ENCODE results near the gene MAGEC3.

DNA sequence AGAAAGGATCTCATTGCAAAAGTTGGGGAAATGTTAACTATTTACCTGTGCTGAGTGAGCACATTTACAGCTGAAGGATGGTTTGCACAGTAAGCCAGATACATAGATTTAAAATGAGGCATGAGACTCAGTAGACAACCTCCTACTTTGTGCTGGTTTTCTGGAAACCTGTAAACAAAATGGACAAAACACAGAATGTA is 58.8 kb downstream of the CD40LG start:
- PRO-cap: no peak

DNA sequence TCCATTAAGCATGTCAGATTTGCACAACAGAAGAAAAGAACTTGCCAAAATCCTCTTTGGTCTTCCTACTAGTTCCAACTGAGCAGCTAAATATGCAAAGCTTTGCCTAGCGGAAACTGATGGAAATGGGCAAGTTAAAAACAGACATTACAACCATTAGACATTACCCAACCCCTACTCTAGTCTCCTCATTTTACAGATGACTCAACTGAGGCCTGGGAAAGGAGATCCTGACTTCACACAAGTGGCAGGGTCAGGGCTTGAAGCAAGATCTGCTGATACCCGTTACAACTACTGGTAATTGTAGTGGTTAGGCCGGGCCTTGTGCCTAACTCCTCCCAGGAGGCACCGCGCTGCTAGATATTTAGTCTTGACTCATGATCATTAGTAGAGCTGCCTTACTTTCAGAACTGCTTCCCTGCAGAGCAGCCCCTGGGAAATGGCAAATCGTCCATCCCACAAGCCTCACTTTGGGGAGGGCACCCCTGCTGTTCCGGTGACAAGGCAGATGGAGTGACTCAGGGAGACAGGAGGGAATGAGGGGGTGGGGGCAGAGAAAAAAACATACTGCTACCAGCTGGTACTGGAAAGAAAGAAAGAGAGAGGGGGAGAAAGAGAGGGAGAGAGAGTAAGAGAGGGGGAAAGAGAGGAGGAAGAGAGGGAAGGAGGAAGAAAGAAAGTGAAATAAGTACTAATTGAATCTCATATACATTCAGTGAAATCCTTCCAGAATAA is 12.2 kb downstream of the ARHGEF6 start:
- PRO-cap: bidirectional peak, plus-strand start at position 401 of the sequence, minus-strand start at position 274 of the sequence

DNA sequence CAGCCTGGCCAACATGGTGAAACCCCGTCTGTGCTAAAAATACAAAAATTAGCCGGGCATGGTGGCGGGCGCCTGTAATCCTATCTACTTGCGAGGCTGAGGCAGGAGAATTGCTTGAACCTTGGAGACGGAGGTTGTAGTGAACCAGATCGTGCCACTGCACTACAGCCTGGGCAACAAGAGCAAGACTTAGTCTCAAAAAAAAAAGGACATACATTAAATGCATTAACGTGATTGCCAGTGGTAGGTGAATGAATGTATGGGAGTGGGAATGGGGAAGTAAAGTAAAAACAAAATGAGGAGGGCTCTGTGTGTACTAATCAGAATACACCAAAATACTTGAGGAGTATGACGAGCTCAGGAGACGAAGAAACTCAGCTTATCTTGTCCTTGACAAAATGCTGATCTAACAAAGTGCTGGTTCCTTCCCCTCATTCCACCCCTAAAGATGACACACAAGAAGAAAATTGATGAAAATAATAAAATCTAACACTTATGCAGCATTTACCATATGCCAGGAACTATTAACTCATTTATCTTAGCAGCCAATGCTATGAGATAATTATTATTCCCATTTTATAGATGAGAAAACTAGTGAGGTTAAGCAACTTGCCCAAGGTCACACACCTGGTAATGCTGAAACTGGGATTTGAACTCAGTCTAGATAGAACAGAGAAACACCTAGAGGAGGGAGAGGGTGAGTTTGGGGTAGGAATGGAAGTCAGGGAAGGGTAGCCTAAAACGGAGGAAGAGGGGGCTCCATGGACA is 18.9 kb downstream of the RBMX start:
- PRO-cap: no peak

DNA sequence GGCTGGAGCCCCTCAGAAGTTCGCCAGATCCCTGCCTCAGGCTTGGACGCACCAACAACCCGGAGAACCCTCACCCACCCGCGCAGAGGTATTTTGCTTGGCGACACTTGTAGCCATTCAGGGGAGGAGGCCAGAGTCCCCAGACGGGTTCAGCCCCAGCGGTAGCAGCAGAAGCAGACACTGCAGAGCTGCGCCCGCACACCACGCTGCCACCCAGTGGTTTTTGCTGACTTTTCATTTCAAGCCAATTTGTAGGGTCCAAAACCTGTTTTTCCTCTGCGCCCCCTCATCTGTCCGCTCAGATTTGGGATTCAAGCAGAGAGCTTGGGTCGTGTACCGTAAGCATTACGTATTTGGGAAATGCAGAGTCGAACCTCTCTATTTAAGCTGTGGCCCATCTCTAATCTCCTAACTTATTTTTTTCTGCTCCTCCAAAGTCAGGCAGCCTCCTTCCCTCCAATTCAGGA is 571 bp upstream of the FGF13 start:
- PRO-cap: no peak

DNA sequence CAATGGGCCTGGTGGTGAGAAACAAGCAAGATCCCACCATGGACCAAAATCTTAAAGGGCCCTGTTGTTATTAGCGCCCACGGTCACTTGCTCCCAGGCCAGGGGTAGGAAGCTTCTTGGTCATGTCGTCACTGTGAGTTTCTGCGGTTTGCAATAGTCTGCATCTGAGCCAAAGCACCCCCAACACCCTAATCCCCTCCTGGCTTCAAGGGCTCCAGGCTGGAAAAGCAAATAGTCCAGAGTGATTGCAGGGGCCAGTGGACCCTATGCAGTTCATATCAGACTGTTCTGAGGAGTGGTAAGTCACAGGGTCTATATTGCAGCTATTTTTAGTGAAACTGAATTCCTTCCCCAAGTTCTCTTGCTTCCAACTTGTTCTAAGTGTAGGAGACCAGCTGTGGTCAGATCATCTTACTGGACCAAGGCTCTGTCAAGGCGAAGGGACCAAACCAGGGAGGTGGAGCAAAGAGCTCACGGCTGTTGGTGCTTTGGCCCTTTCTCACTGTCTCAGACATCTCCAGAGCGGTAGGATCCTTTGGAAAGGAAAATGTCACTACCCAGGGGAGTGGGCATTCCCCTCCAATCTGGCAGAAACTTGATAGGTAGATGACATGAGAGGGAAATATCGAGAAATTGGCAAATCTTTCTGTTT is 307.8 kb upstream of the F9 start:
- PRO-cap: no peak

- PRO-cap: no peak
Observed at GRCh38 chrX:139341893-139342269, 188.7 kb upstream of the F9 start.

GRCh38 chrX:139530237-139530632 is 304 bp upstream of the F9 start:
- PRO-cap: no peak

- PRO-cap: no peak
Observed at GRCh38 chrX:139554924-139555616, 24.5 kb downstream of the F9 start.

DNA sequence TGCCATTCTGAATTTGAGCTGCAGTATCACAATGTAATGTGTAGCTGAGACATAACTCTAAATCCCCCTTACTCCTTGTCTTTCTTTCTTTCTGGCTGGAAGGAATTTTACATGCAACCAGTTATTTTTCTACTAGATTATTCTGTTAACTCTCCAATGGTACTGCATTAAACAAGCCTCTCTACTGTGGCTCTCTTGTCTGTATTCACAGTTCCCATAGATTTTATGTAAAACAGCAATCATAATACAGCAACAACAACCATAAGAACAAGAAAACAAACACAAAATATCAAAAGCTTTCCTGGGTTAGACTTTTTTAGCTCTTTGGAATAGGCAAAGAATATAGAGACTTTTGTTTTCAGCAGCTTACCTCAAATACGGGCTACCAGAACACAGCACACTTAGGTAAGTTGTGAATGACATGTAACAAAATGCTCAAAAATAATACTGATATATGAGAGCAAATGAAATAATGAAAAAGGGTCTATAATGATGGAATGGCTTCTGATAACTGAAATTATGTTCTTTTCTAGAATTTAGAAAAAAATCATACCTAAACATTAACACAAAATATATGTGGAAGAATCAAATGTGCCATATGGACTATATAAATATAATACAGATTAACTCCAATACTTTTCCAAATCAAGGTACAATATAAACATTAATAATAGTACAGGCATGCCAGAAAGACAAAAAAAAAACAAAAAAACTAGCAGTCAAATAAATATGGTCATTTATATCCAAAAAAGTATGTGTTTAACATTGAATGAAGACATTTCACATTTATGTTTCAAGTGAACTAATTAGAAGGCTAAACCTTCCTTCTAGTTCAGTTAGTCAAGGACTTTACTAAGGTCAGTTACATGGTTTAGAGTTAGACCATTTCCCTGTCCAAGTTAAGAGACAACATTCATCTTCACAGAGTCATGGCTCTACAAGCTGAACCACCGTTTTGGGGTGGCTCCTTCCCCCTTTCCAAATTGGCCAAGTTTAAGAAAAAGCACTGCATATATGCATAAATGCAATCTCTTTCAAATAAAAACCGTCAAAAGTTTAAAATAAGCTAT is 19.3 kb upstream of the MCF2 start:
- PRO-cap: no peak

DNA sequence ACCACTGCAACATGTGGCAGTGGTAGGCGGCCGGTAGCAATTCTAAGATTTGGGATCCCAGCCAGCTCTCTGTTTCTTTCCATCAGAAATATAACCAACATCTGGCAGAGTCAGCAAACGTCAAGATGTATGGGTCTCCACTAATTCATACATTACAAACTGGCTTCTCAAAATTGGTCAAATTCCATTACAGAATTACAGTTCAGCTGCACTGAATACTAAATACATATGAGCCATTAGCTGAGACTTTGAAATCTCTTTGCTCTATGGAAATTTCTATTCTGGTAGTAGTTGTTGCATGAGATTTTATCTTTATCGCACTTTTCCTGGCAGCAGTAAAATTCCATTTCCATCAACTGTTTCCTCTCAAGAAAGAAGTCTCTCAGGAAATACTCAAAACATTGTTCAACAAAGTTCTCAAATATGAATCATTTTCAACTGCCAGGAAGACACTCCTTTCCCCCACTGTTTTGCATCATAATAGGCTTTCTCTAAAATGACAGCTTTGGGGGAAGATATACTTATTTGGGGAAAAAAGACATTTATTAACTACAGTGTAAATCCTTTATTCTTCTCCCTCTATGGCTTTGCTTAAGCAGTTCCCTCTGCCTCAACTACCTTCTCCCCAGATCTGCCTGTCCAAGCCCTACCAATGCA is 51.3 kb downstream of the ATP11C start:
- PRO-cap: no peak

- PRO-cap: no peak
Observed at GRCh38 chrX:140783651-140784557, 218.5 kb upstream of the SPANXB1 start.

DNA sequence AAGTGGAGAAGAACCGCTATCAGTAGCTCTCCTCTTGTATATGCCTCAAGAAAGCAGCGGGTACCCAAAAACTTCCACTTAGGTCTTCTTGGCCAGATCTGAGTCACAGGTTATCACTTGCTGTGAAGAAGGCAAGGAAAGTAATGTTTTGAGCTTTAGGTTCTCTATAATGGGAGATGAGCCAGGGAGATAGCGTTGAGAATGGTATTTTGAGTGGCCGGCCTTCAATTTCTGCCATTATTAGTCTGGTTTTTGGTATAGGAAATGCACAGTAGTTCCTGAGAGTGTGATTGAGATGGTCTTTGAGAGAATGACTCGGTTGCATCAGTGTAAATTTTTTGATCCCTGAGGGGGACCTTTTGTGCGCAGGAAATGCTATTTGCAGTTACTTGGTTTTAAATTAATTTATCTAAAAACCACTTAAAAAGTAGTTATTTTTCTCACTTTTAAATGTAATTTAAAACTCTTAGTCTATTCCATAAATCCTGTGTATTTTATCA is 57.2 kb upstream of the SPANXB1 start:
- PRO-cap: no peak

- PRO-cap: no peak
Observed at GRCh38 chrX:141242663-141242973, 301 bp upstream of the SPANXC start.

- PRO-cap: no peak
Observed at GRCh38 chrX:141837959-141838567, at the start of gene MAGEC3. MAGEC3 (plus strand) TSS chrX:141838316.

GRCh38 chrX:147180989-147181407 is 366.5 kb upstream of the CXorf51A start:
- PRO-cap: no peak

DNA sequence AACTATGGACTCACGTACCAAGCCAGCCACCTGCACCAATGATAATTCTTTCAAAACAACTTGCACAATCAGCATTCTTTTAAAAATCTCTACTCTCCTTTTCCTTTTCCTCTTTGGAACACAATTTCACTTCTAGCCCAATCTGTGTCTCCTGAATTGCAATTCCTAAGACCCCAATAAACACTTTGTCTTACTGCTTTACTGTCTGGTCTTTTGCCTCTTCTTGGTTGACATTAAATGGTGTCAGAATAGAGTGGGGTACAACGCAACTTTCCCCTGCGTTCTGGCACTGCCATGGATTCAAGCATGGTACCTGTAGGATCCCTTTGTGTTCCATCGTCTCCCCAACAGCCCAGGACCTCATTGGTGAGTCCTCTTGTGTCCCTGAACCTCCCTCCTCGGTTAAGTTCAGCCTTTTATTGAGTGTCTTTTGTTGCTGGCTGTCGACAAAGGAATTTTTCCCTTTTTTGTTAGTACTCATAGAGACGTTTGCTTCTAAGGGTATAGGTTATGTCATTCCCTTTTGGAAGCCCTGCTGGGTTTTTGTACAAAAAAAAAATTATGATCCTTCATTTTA is 35.5 kb upstream of the FMR1 start:
- PRO-cap: no peak

DNA sequence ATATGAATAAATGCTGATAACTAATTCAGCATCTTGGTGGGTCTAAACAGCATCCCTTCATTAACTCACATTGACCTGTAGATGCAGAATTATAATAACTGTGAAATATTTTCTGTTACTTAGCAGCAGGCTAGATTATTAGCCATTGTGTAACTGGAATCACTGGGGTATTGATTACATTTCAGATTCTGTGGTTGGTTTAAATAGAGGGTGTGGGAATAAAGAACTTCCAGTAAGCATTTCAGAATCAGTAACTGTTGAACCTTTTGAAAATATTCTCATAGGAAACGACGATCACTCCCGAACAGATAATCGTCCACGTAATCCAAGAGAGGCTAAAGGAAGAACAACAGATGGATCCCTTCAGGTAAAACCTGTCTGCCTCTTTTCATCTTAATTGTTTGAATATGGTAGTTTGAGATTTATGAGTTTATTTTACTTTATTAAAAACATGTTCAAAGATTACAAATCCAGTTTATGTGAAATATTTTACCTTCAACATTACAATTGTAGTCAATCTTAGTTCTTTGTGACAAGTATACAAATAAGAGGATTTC is 33.6 kb downstream of the FMR1 start:
- PRO-cap: no peak

DNA sequence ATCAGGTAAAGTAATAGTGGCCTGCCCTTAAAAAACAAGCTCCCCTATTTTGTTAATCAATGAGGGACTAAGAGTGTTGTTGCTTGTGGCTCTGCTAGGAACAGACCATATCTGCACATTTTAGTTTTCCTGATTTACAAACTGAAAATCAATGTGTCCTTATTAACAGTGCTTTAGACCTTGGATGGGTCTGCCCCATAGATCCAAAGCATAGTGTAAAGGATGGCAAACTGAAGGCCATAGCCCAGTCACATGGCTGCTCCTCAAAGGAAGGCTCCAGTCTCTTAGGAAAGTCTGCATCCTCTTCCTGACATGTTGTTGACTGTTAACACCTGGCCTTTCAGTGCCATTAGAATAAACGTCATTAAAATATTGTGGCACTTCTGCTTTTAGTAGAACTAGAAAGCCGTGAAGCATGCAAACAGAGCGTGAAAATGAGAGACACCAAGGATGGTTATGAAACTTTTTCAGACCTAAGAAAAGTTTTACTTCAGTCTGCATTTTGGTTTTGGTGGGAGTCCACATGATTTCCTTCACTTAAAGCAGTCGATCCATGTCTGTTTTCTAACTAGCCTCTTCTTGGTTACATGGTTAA is 41.2 kb upstream of the AFF2 start:
- PRO-cap: no peak

DNA sequence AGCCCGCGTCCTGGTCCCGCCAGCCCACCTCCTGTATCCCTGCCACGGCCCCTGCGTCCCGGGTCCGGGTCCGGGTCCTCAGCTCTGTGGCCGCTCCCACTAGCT is 220 bp upstream of the AFF2 start:
- PRO-cap: no peak

DNA sequence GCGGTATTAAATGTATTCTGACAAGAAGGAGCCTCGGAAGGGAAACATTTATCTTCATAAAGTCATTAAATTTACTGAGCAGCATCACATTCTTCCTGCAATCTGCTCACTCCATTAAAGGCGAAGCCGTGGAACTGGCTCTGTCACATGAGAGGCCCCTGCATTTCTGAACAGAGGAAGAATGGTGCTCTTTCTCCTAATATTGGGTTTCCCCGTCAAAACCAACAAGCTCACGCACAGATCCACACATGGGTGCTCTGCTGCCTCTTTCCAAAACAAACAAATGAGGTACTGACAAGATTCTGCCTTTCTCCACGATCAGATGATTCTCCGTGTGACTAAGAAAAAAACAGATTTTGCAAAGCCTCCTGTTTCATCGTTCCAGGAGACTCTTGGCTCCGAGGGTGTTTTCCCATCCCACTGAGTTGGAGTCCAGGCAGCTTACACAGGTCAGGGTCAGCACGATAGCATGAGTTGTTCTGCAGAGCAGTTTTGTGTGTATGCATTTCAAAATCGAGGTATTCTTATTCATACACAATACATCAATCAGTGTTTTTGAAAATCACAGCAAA is 101.3 kb downstream of the ENSG00000287585 start:
- PRO-cap: no peak